Sigmoid colon (tissue), 4 donors: ENCODE measurements around a stretch of chr22.

DNA sequence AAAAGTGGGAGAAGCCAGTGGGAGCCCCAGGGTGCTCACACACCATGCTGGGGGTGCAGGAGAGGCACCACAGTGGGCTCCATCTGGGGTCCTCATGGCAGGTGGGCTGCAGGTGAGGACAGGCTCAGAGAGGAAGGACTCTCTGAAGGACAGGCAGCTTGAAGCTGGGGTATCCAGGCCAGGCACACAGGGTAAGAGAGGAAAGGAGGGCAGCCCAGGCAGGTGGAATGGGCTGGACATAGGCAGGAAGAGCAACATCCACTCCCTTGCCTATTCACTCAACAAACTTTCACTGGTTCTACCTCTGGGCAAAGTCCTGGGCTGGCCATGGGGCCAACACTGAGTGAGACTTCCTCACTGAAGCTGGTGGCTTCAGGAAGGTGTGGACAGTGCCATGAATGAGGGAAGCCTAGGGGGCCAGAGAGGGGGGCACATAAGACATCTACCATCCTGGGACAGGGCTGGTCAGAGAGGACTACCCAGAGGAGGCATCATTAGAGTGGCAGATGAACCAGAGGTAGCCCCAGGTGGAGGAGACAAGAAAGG lies 44.9 kb upstream of the TCF20 start:
- PRO-cap: no peak
- RAMPAGE, long total RNA, 4 experiments: no peak in any of the 4 experiments

DNA sequence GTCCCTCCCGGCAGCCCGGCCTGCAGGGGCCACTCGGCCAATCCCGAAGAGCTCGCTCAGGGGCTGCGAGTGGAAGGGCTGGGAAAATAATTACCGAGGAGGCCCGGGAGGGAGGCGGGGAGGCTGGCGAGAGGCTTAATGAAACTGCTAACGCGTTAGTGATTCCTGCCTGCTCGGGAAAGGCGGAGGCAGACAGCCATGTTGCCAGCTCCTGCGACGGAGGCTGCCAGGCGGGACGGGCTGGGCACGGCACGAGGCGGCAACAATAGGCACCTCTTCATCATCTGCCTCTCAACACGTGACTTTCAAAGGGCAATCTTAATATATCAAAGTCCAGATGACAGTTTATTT lies 68.0 kb upstream of the TCF20 start:
- PRO-cap: no peak
- RAMPAGE, long total RNA, 4 experiments: no peak in any of the 4 experiments

DNA sequence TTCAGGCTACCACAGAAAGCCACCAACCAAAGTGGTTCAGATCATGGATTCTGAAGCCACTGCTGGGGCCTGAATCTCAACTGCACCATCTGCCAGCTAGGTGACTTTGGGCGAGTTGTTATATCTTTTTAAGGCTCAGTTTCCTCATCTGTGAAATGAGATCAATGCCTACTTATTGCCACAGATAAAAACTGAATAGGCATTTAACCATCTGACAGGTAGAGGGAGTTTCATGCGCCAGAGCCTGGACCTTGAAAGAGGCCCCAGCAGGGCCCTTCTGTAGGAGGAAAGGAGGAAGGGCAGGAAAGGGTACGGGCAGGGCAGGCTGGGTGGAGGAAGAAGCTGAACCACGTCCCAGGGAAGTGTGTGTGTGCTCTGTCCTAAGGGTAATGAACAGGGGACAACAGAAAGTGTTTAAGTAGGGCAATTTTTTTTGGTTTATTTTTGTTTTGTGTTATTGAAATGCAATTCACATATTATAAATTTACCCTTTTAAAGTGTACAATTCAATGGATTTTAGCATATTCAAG lies 57.5 kb downstream of the NFAM1 start:
- PRO-cap: no peak
- RAMPAGE, long total RNA, 4 experiments: no peak in any of the 4 experiments

- PRO-cap: no peak
- RAMPAGE, long total RNA, 4 experiments: no peak in any of the 4 experiments
Observed at GRCh38 chr22:42375866-42376518, 56.2 kb downstream of the NFAM1 start.

DNA sequence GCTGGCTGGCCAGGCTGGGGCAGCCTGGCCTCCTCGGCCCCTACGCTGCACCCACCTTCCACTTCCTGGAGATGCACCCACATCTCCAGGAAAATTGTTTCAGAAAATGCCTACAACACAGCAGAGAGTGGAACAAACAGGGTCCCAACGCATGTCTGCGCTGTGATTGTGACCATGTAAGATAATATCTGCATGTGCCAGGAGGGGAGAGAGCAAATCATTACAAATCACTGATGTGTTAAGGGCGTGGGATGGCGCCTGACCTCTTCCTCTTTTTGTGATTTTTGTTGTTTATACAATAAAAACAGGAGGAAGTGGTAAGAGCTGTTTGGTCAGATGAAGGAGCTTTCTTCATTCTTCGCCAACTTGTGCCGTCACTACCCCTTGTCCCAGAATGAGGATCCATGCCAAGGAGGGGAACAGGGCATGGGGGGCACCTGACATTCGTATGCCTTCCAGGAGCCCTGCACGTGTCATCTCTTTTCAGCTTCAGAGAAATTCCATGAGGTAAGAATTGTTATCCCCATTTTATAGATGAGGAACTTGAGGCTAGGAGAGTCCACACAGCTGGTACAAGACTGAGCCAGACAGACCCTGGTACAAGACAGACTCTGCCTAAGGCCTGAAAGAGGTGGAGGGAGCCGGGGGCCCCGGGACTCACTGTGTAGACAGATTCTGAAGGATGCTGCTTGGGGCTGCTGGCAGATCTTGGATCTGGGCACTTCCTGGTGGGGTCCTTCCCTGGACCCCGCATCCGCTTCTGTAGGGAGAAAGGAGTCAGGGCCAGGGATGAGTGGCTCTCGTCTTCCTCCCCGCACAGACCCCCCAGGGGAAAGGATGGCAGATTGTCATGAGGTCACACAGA lies 34.8 kb downstream of the NFAM1 start:
- PRO-cap: no peak
- RAMPAGE, long total RNA, 4 experiments: no peak in any of the 4 experiments

GRCh38 chr22:42439605-42440058 lies 7.4 kb upstream of the NFAM1 start:
- PRO-cap: no peak
- RAMPAGE, long total RNA, 4 experiments: no peak in any of the 4 experiments

- PRO-cap: no peak
- RAMPAGE, long total RNA, 4 experiments: no peak in any of the 4 experiments
Observed at GRCh38 chr22:42581391-42581835, 27.7 kb downstream of the SERHL2 start.

DNA sequence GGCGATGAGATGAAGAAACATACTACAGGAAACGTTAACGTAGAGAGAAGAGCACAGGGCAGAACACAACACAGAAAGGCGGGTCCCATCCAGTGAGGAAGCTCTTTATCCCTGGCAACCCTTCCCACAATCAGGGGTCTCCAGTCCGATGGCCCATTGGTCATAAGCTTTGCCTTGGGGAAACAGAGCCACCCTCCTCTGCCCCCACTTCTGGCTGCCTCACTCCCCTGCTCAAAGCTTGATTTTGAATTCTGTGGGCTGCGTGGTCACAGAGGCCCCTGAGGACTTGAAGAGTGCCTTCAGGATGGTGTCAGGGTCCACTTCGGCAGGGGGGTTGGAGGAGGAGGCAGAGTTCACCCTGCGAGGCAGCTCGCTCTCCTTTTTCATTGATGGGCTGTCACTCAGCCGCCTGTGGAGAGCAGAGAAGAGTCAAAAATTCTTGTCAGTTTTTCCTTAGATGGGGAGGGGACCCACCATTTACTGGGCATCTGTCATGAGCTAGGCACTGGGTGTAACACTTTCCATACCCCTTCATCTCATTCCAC lies 29.1 kb downstream of the POLDIP3 start:
- PRO-cap: no peak
- RAMPAGE, long total RNA, 4 experiments: no peak in any of the 4 experiments

GRCh38 chr22:42623328-42623660 lies 8.6 kb upstream of the POLDIP3 start:
- PRO-cap: no peak
- RAMPAGE, long total RNA, 4 experiments: no peak in any of the 4 experiments

DNA sequence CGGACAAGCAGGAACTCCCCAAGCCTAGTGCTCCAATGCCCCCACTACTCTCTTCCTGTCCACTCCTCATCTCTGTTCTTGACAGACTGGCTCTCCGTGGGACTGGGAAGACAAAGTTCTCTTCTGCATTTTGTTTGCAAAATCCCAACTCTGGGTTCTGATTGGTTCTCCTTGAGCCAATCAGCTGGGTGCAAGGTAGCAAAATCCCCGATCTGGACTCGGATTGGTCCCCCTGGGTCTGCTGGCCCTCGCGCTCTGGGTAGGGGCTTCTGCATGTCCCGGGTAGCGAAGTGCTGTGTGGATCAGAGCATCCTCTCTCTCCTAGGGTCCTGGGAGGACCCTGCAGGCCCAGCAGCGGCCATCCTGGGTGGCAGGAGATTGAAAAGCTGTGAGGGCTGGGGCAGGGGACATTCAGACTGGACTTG lies 22.3 kb upstream of the A4GALT start:
- PRO-cap: no peak
- RAMPAGE, long total RNA, 4 experiments: no peak in any of the 4 experiments

DNA sequence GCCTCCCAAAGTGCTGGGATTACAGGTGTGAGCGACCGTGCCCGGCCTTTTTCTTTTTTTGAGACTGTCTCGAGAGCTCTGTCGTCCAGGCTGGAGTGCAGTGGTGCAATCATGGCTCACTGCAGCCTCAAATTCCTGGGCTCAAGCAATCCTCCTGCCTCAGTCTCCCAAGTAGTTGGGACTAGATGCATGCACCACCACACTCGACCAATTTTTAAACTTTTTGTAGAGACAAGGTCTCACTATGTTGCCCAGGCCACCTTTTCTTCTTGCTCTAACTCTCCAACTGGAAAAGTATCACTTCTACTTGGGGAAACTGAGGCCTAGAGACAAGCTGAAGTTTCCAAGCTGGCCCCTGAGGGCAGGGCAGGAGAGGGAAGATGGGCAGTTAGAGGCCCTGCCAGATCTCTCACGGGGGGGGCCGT lies 11.3 kb upstream of the ARFGAP3 start:
- PRO-cap: no peak
- RAMPAGE, long total RNA, 4 experiments: no peak in any of the 4 experiments

DNA sequence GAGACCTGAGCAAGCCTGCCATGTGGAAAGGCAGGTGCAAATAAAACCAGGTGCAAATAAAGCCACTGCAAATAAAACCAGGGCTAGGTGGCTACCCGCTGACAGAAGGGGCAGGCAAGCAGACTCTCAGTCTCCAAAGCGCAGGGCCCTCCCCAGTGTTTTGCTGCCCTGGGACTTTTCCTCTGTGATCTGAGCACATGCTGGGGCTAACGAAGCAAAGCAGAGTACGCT lies 22.5 kb upstream of the ARFGAP3 start:
- PRO-cap: no peak
- RAMPAGE, long total RNA, 4 experiments: no peak in any of the 4 experiments

GRCh38 chr22:42887272-42887910 lies 30.3 kb upstream of the ARFGAP3 start:
- PRO-cap: no peak
- RAMPAGE, long total RNA, 4 experiments: no peak in any of the 4 experiments

DNA sequence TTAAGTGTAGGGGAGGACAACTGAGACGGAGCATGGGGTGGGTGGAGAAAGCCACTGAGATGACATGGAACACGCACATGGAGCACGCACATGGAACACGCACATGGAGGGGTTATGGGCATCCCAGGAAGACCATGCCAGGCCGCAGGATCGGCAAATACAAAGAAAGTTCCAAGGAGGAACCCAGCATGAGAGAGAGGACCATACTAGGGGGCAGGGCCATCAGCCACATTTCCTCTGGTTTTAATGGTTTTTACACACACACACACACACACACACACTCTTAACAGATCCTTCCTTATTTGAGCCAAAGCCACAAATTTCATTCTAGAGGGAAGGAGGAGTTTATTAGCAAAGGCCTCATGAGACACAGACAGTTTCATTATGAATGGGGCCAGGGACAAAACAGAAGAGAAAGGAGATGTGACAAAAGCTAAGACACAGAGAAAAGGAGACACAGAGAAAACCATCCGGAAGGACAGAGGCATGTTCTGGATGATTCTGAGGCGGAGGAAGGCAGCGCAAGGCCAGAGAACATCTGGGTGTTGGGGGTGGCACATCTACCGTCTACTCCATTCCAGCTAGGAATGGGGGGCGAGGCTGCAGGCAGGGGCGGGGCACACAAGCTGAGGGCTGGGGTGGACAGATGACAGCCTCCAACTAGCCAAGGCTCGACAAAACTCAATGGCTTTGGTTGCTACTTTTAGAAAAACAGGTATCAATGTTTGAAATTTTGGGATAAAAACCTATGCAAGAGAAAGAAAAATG lies 32.2 kb upstream of the ARFGAP3 start:
- PRO-cap: no peak
- RAMPAGE, long total RNA, 4 experiments: no peak in any of the 4 experiments

- PRO-cap: no peak
- RAMPAGE, long total RNA, 4 experiments: no peak in any of the 4 experiments
Observed at GRCh38 chr22:42901677-42902306, 44.7 kb upstream of the ARFGAP3 start.

DNA sequence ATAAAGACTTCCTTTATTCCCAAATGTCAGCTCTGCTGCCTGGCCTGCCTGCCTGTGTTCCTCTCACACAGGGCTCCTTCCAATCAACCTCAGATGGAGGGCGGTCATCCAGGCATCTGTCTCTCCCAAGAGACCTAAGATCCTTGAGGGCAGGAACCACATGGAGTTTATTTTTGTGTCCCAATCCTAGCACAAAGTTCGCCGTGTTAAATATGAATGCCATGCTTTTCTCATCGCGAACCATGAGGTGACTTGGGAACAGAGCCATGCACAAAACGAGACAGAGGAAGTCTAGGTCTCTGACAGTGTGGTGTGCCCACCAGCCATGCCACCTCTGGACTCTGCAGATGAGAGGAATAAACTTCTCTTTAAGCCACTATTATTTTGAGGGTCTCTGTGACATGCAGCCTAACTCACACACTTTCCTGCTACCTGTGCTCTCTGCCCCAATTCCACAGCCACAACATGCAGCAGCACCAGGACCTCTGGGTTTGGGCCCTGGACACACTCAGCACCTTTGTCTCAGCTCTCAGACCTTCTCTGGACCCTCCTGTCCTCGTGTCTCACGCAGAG lies 72.9 kb upstream of the ARFGAP3 start:
- PRO-cap: no peak
- RAMPAGE, long total RNA, 4 experiments: no peak in any of the 4 experiments

DNA sequence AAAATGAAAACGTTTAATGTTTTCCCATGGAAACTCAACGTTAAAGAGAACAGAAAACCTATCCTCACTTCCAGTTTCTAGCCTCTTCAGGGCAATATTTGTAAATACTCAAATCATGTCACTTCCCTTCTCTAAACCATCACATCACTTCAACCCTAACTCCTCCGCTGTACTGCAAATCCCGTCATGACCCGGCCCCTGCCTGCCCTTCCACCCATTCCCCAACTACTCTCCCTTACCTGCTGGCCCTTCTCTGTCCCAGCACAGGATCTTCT lies 74.8 kb upstream of the ARFGAP3 start:
- PRO-cap: no peak
- RAMPAGE, long total RNA, 4 experiments: no peak in any of the 4 experiments

GRCh38 chr22:43001523-43001855 lies 13.5 kb downstream of the PACSIN2 start:
- PRO-cap: no peak
- RAMPAGE, long total RNA, 4 experiments: no peak in any of the 4 experiments

DNA sequence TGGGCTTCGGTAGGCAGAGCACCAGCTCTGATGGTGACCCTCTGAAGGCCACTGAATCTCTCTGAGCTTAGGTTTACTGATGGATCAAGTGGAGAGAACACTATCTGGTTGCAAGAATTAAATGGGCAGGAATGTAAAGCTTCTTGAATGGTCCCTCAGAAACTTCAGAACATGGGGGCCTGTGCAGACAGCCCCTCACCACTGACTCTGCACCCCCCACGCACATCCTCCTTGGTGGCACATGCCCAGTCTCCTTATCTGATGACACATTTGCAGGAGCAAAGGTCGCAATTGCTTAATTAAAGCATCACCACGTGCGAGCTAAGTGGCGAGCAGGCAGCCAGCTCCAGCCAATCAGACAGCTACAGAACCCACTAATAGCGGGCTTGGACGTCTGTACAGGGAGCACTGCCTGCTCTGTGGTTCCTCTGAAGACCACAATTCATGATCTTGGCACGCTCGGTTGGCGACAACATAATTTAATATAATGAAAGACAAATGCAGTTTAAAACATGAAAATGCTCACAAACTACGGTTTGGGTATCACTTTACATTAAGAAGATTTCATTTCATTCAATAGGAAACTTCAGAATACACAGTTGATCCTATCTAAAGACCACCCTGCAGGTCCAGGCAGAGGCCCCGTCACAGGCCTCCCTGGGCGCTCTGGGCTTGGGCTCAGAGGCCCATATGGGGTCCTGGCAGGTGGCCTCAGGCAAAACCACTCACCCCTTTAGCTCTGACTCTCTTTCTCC lies 10.6 kb downstream of the PACSIN2 start:
- PRO-cap: no peak
- RAMPAGE, long total RNA, 4 experiments: no peak in any of the 4 experiments

- PRO-cap: no peak
- RAMPAGE, long total RNA, 4 experiments: no peak in any of the 4 experiments
Observed at GRCh38 chr22:43036090-43036755, 21.3 kb upstream of the PACSIN2 start.